Omental fat pad (tissue), 4 donors: ENCODE measurements around a stretch of chr1.

- PRO-cap, result no peak
- RAMPAGE, long total RNA, 4 experiments, result start-site peak on the minus strand in 4 of 4 experiments, at chr1:116418564-116418641 at its widest, 21 to 85 reads per replicate
Measured at GRCh38 chr1:116418019-116419122, 45.3 kb downstream of the ATP1A1 start.

- PRO-cap, result no peak
- RAMPAGE, long total RNA, 4 experiments, result no peak in any of the 4 experiments
Measured at GRCh38 chr1:116494644-116495597, 75.9 kb downstream of the CD58 start.

GRCh38 chr1:116737391-116737916 lies 16.8 kb upstream of the CD2 start:
- PRO-cap, result no peak
- RAMPAGE, long total RNA, 4 experiments, result no peak in any of the 4 experiments

- PRO-cap, result no peak
- RAMPAGE, long total RNA, 4 experiments, result no peak in any of the 4 experiments
Measured at GRCh38 chr1:116737917-116738289, 16.3 kb upstream of the CD2 start.

GRCh38 chr1:116757238-116757455 lies 2.9 kb downstream of the CD2 start:
- PRO-cap, result no peak
- RAMPAGE, long total RNA, 4 experiments, result no peak in any of the 4 experiments

DNA sequence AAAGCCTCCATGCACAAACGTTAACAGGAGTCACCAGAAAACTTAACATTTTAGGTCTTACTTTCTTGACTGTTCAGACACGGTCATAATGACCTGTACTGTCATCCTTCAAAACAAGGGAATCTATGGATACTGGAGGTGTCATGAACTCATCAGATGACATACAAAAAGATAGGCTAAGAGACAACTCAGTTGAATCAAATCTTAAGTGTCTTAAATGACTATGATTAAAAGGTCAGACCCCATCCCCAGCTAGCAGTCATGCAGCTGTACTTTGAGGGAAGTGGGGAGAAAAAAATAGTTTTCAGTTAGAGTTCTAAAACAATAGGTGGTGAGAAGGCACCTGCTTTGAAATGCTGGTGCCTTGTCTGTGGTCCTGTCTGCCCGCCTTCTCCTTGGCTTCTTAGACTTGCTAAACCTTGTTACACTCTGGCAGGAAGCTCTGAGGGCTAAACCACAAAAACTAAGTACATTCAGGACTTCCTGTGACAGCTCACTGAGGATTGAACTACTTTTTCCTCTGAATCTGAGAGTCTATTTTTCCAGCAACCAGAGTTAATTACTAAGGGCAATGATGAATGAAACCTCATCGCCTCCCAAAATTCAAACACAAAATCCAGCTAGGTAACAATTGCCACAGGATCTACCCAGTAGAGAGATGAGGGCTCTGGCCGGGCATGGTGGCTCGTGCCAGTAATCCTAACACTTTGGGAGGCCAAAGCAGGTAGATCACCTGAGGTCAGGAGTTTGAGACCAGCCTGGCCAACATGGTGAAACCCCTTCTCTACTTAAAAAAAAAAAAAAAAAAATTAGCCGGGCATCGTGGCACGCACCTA lies 15.4 kb downstream of the CD2 start:
- PRO-cap, result no peak
- RAMPAGE, long total RNA, 4 experiments, result no peak in any of the 4 experiments

GRCh38 chr1:116800651-116801226 lies 46.5 kb downstream of the CD2 start:
- PRO-cap, result no peak
- RAMPAGE, long total RNA, 4 experiments, result no peak in any of the 4 experiments

GRCh38 chr1:116875467-116875831 lies 34.3 kb upstream of the PTGFRN start:
- PRO-cap, result no peak
- RAMPAGE, long total RNA, 4 experiments, result no peak in any of the 4 experiments

- PRO-cap, result no peak
- RAMPAGE, long total RNA, 4 experiments, result no peak in any of the 4 experiments
Measured at GRCh38 chr1:117060964-117061365, 839 bp downstream of the TTF2 start.

- PRO-cap, result no peak
- RAMPAGE, long total RNA, 4 experiments, result no peak in any of the 4 experiments
Measured at GRCh38 chr1:117363377-117364429, 3.5 kb upstream of the MAN1A2 start.

- PRO-cap, result no peak
- RAMPAGE, long total RNA, 4 experiments, result no peak in any of the 4 experiments
Measured at GRCh38 chr1:117405379-117405994, 38.2 kb downstream of the MAN1A2 start.

GRCh38 chr1:117695830-117696740 lies 90.2 kb downstream of the TENT5C start:
- PRO-cap, result no peak
- RAMPAGE, long total RNA, 4 experiments, result no peak in any of the 4 experiments

GRCh38 chr1:117896720-117897210 lies 32.7 kb downstream of the GDAP2 start:
- PRO-cap, result no peak
- RAMPAGE, long total RNA, 4 experiments, result no peak in any of the 4 experiments

DNA sequence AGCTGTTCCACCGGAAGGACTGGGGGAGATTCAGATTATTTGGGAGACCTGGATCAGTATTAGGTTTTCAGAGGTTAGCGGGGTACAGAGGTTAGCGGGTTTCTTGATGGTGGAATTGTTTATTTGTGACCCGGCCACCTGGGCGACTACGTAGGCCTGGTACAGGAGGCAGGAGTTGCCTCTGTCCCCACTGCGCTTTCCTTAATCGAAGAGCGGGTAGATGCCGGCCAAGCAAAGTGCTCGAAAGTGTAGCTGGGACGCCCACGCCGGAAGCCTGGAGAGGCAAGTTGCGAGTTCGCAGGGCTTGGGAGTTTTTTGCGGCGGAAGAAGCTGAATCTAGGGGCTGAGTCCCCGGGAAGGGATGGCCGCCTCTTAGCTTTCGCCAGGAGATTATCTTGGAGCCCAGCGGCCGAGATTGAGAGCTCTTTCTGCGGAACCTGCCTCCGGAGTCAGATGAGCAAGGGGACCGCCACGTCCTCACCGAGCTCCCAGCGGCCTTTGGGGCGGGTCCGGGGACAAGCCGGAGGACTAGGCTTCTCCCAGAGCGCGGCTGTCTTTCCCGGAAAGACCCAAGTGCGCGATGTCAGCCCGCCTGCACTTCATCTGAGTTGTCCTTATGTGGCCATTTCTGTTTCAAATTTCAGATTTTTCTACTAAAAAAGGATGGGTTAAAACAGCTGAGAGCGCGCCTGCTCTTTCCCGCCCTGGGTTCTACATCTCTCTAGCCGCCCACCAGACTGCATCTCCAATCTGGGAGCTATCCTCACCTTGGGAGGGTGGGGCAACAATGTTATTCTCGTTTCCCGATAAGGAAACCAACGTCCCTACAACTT lies 12.3 kb upstream of the TBX15 start:
- PRO-cap, result no peak
- RAMPAGE, long total RNA, 4 experiments, result no peak in any of the 4 experiments

- PRO-cap, result no peak
- RAMPAGE, long total RNA, 4 experiments, result no peak in any of the 4 experiments
Measured at GRCh38 chr1:119626893-119627223, 21.2 kb downstream of the ZNF697 start.

DNA sequence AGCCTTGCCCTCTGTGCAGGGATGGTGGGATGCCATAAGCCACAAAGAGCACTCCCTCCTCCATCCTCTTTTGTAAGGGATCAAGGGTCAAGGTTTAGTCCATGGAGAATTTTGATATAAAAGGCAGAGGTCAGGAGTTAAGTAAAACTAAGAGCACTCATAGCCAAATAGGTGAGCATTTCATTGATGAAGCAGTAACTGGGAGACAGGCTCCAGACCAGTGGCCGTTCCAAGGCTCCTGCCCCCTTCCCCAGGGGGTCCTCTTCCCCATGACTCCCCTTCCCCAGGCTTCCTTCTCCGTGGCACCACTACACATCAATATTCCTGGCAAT lies 17.5 kb downstream of the PHGDH start:
- PRO-cap, result no peak
- RAMPAGE, long total RNA, 4 experiments, result no peak in any of the 4 experiments

- PRO-cap, result no peak
- RAMPAGE, long total RNA, 4 experiments, result no peak in any of the 4 experiments
Measured at GRCh38 chr1:119735237-119735789, 23.6 kb downstream of the PHGDH start.

- PRO-cap, result no peak
- RAMPAGE, long total RNA, 4 experiments, result no peak in any of the 4 experiments
Measured at GRCh38 chr1:119913946-119914734, 17.8 kb upstream of the ADAM30 start.

GRCh38 chr1:119973912-119974537 lies 77.7 kb upstream of the ADAM30 start:
- PRO-cap, result no peak
- RAMPAGE, long total RNA, 4 experiments, result no peak in any of the 4 experiments

DNA sequence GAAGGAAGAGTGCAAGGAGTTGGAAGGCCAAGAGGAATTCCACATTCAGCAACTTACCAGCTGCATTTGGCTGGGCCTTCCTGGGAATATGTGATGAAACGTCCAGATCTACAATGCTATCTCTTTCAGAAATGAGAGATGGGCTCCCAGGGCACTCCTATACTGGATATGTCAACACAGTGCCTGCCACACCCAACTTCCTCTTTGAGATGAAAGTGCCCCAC lies 31.0 kb upstream of the NOTCH2 start:
- PRO-cap, result no peak
- RAMPAGE, long total RNA, 4 experiments, result no peak in any of the 4 experiments